ENCODE measurements around a stretch of chr10.

DNA sequence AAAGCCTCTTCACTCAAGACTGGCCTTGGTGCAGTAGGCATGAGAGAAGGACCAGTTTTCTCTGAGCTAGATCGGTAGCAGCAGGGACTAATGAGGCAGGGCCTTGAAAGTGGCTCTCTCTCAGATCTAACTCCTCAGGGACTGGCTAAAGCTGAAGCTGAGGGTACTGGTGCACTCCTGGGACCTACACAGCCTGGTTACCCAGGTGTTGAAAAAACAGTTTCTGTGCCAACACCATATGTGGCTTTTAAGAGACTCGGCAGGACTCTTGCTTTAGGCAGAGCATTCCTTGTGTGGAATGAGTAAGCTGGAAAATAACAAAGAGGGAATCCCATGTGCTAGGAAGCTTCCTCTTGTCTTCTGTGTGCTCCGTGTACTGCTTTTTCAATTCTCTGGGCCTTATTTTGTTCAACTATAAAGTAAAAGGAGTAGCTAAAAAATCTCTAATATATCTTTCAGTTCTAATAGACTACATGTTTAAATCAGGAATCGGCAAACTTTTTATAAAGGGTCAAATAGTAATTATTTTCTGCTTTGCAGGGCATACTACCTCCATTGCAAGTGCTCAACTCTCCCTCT, 186.2 kb upstream of the KAT6B start:
- RRBS = no CpG with 5 or more reads among the region's 4 CpGs

DNA sequence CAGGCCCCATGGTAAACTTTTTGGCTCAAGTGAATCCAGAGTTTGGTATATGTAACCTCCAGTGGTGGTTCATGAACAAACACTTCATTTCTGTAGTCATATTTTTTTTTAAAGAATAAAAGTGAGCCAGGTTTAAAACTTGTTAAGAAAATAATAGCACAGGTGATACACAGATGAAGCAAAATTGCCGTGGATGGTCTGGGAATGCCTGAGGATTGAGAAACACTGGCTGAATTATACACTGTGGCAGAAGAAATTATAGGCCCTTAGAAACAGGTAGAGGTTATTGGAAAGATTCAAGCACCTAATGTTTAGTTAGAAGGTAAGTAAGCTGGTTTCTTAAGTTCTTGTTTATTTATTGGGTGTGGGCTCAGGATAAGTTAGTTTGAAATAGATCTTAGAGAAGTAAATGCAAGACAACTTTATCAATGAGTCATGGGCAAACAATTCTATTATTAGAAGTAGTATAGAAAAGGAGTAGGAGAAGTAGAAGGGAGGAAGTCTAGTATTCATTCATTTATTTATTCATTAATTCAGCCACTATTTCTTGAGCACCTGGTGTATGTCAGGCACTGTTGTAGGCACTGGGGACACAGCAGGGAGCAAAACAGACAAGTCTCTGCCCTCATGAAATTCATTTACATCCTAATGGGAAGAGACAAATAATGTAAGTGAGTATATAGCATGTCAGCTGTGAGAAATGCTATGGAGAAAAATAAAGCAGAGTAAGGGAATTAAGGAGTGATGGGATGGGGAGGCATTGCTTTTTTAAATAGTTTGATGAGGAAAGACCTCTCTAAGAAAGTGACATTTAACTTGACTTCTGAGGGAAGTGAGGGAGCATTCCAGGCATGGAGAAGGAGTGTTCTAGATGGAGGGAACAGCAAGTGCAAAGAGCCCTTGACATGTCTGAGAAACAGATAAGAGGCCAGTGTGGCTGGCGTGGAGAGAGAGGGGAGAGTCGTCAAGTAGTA, 96.6 kb downstream of the KAT6B start:
- RRBS = no CpG with 5 or more reads among the region's 3 CpGs

- RRBS = no CpG with 5 or more reads among the region's 18 CpGs
These were observed 42.7 kb downstream of the DUSP29 start for GRCh38 chr10:75030488-75031489.

DNA sequence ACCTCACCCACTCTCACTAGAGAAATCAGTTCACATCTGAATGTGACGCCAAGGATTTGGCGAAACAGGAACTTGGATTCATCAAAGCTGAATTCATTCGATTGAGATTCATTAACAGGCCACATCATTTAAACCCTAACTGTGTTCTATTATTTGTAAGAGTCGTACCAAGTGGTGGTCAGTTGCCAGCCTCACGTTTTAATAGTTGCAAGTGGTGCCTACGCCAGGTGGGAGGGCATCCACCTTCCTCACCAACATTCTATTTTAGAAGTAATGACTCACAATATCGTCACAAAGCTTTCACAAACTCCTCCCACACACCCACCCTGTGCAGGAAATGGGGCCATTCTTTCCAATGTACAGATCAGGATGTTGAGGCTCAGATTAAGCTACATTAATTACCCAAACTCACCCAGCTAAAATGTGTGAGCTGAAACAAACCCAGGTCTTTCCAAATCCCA, 39.4 kb downstream of the DUSP29 start:
- RRBS = no CpG with 5 or more reads among the region's 7 CpGs

GRCh38 chr10:75226657-75227536, 8.9 kb downstream of the COMTD1 start:
- RRBS = no CpG with 5 or more reads among the region's 8 CpGs

DNA sequence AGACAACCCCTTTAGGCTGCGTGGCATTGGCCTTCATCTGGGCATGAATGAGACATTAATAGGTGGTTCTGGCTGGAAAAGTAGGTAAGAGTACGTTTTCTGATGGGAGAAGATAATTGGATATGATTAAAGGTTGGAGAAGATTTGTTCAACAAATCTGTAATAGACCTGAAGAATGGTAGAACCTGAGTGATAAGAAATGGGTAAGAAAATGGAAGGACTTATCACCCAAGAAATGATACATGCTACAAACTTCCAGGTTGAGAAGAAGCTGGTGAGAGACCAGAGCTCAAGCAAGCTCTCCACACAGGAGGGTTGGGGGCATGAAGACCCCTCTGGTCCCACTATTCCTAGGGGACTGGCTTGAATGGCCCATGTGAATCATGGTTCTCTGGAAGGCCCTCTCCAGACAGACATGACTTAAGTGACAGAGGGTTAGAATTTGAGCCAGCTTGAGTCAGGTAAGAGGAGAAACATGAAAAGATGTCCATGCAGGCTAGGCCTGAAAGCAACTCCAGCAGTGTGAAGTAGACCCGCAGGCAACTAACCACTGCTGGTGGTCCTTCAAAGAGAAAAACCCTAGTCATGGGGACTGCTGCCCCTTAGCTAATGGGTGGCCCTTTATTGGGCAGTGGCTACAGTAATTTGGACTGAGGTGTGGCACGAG, 3.7 kb downstream of the COMTD1 start:
- RRBS = no CpG with 5 or more reads among the region's 4 CpGs

GRCh38 chr10:75233333-75233912, 2.3 kb downstream of the COMTD1 start:
- RRBS = no CpG with 5 or more reads among the region's 12 CpGs

DNA sequence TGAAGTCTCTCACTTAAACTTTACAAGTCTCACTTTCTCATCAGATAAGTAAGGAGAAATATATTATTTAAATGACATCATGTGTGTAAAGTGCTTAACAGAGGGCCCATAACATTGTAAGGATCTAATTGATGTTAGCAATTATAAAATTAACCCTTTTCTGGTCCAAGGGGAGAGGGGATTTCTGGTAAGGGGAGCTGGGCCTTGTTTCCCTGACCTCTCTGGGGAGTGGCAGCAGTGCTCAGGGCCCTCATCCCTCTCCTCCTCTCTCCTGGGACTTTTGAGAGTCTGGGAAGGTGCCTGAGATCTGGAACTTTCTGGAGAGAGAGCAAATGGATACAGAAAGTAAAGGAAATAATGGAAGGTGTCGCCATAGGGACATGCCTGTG, 63.2 kb downstream of the ZNF503 start:
- RRBS = no CpG with 5 or more reads among the region's 1 CpG

DNA sequence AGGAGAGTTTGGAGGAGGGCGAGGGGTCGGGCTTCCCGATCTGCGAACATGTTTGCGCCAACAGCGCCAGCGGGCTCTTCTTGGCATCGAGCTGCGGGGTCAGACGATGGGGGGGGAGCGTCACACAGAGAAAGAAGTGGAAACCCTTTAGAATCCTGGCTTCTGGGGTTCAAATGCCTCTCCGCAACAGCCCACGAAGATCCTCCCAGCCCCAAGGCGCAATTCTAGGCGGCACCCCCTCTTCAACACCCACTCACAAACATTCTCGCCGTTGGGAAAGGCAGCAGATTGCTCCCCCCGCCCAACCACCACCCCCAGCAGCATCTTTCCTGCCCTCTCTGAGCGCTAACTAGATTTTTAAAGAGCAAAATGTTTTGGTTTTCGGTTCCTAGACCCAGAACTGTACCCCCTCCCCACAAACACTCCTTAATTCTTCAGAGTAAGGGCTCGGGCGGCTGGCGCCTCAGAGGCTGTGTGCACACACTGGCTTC, 1.2 kb downstream of the ZNF503 start:
- RRBS = no CpG with 5 or more reads among the region's 23 CpGs

- RRBS = no CpG with 5 or more reads among the region's 46 CpGs
These were observed 1.1 kb upstream of the ZNF503 start for GRCh38 chr10:75402514-75403284.

GRCh38 chr10:75428405-75429029, 2.9 kb upstream of the LRMDA start:
- RRBS = no CpG with 5 or more reads among the region's 9 CpGs

DNA sequence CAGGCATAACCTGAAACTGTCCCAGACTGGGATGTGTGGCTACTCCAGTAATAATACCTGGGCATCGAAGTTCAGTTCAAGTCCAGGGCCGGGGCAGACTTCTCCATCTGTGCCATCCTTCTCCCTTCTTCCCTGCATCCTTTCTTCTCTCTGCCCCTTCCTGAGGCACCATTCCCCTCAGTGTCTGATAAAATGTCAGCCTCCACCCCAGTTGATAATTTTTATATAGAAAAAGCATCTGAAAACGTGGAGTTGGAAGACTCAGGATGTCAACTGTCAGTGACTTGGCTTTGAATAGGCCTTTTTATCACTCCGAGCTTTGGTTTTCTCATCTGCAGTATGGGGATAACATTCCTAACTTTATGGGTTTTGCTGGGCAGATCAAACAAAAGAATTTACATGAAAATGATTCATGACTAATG, 92.3 kb downstream of the LRMDA start:
- RRBS = no CpG with 5 or more reads among the region's 4 CpGs

- RRBS = no CpG with 5 or more reads among the region's 6 CpGs
These were observed 201.3 kb downstream of the LRMDA start for GRCh38 chr10:75632614-75633174.

- RRBS = no CpG with 5 or more reads among the region's 6 CpGs
These were observed 315.0 kb downstream of the LRMDA start for GRCh38 chr10:75746253-75747025.

- RRBS = no CpG with 5 or more reads among the region's 3 CpGs
These were observed 386.2 kb downstream of the LRMDA start for GRCh38 chr10:75817527-75818087.

DNA sequence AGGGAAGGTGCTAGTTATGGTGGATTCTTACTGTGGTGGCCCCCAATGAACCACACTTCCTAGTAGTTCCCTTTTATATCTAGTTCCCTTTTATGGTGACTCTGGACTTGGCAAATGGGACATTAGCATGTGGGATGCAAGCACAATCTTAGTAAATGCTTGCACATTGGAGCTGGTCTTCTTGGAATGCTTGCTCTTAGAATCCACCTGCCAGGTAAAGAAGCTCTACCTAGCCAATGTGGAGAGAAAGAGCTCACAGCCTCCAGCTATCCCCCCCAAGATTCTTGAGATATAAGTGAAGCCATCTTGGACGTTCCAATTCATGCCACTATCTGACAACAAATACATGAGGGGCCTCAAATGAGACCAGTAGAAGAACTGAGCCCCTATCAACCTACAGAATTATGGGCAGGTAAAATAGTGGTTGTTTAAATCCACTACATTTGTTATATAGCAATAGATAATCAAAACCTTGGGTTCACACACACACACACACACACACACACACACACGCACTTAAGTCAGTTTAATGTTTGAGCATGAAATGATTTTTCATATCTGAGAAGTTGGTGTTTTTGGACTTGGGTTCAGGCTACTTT, 430.4 kb downstream of the LRMDA start:
- RRBS = no CpG with 5 or more reads among the region's 2 CpGs

DNA sequence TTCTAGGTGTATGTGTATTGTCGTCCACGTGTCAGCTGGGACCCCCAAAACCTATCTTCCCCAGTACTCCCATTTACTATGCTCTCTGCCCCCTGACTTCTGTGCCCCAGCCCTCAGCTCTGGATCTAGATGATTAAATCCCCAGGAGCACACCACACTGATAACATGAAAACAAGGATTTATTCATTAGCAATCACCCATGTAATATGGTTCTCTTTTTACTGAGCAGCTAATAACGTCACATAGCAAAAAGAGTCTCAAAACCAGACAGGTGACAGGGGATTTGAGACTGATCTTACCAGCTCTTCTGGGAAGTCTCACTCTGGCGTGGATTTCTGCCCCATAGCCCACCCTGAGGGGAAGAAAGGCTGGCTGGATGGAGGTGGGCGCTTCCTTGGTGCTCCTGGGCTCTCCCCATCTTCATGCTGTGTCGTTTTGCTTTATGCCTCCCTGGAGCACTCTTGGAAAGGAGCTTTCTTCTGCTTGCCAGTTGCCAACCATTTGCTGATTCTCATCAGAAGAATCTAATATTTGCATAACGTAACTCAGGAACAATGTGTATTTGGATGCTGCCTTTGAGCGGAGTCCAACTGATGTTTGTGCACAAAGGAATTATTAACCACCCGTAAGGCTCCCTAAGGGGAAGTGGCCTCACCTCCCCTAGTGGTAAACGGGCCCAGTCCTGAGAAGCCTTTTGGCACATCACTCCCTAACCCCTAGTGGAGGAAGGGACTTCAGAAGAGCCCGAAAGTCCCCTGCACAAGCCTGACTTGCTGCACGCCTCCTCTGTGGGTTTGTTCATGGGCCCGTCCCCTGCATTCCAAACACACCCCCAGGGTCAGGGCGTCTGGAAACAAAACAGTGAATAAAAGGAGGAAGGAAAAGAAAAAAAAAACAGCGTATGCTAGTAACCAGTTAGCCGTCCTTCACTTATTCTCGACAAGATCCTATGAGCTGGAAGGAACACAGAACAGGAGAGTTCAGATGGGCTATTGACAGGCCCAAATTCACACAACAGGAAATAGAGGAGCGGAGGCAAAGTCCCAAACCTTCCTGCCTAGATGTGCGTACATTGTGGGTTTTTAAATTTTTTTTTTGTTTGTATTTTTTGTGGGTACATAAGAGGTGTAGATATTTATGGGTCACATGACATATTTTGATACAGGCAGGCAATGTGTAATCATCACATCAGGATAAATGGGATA, 602.1 kb downstream of the LRMDA start:
- RRBS = no CpG with 5 or more reads among the region's 19 CpGs

DNA sequence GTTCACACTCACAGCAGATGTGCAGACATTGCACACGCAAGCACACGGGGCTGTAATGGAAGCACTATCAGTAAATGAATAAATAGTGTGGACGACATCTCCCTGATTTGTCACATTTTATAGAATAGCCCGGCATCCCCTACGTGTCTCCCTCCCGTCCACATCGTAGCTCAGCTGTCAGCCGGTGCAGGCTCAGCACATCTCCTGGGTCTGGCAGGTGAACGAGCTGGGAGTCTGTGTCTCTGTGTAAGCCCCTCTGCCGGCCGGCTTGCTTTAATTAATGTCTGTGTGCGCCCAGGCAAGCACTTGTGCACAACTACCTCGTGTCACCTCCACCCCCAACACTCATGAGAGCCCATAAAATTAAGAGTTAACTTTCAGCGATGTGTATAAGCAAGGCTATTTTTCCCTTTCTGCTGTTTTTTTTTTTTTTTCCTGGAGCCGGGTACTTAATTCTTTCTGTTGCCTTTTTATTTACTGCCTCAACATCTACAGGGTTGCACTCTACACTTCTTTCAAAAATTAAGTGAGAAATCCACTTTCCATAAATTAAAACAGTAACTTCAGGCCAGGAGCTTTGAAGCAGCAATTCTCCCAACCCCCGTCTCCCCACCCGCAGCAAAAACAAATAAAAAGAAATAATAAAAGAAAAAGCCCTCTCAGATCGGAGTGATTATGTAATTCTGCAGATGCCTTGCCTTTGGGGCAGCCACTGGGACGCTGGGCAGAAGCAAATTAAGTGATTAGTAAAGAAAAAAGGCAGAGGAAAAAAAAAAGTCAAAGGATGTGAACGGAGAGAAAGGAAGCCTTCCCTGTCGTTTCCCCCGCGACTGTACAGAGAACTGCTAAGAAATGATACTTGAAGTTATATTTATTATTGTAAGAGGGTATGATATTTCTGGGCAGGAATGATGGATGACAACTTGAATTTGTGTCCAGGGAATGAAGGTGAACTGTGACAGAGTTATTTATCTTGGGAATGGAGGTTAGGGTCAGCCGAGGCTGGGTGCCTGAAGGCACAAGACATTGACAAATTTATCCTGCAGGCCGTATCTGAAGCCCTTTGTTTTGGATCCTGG, 603.6 kb downstream of the LRMDA start:
- RRBS = 85% methylated on average over 6 of the region's 25 CpGs

- RRBS = no CpG with 5 or more reads among the region's 4 CpGs
These were observed 620.0 kb downstream of the LRMDA start for GRCh38 chr10:76051437-76051883.

DNA sequence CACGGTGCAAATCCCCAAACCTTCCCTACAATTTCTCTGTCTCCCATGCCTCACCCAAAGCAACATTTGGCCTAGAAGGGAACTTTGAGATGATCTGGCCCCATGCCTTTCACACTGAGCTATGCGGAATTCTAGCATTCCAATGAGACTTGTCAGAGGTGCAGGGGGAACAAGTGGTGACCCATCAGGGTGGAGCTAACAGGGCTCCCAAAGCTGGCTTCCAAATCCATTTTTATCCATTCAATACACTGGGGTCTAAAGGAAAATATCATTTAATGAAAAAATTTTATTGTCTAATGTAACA, 1000.9 kb downstream of the LRMDA start:
- RRBS = no CpG with 5 or more reads among the region's 2 CpGs